ENCODE results near the gene AMZ2.

DNA sequence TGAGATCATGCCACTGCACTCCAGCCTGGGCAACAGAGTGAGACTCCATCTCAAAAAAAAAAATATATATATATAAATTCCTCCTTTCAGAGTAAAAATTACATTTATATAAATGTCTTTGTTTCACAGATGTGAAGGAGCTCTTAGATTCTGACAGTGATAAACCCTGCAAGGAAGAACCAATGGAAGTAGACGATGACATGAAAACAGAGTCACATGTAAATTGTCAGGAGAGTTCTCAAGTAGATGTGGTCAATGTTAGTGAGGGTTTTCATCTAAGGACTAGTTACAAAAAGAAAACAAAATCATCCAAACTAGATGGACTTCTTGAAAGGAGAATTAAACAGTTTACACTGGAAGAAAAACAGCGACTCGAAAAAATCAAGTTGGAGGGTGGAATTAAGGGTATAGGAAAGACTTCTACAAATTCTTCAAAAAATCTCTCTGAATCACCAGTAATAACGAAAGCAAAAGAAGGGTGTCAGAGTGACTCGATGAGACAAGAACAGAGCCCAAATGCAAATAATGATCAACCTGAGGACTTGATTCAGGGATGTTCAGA is 85.4 kb downstream of the C17orf58 start:
- PRO-cap, result no peak
- RAMPAGE, long total RNA, 4 experiments, result start-site peak on the plus strand in 1 of 4 experiments, centred at position 348 of the sequence, 41 reads per replicate

GRCh38 chr17:67993350-67994258 is 2.7 kb downstream of the C17orf58 start:
- PRO-cap, result bidirectional peak, plus-strand start at chr17:67993459, minus-strand start at chr17:67993433; bidirectional peak, plus-strand start at chr17:67993856, minus-strand start at chr17:67993513
- RAMPAGE, long total RNA, 4 experiments, result start-site peak on the minus strand in 1 of 4 experiments, at chr17:67993541-67993557 at its widest, 7 reads per replicate

- PRO-cap, result no peak
- RAMPAGE, long total RNA, 4 experiments, result no peak in any of the 4 experiments
Observed at GRCh38 chr17:68183963-68184672, 63.7 kb upstream of the AMZ2 start.

DNA sequence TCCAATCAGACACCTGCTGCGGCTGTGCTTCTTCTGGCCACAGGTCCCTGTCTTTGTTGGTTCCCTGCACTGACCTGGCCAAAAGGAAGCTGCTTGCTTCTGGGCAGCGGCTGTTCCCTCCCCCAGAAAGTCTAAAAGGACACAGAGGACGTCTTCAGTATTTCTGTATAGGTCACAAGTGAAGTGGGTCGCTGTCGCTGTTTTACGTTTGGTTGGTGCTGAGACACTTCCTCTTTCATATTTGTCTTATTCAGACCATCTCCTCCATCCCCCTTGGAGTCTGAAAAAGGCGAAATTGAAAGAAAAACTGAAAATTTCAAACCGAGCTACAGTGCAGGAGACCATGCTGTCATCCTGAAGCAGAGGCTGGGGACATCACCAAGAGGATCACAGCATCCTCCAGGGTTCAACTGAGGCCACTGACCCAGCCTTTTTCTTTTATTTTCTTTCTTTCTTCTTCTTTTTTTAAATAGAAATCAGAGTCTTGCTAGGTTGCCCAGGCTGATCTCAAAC is 10.0 kb upstream of the AMZ2 start:
- PRO-cap, result bidirectional peak, plus-strand start at position 319 of the sequence, minus-strand start at position 133 of the sequence
- RAMPAGE, long total RNA, 4 experiments, result no peak in any of the 4 experiments

GRCh38 chr17:68247138-68248186 is at the start of gene AMZ2:
Gene AMZ2 (plus strand): TSS chr17:68248043.
- PRO-cap, result unidirectional peak, plus-strand start at chr17:68247407; bidirectional peak, plus-strand start at chr17:68247485, minus-strand start at chr17:68247468; bidirectional peak, plus-strand start at chr17:68248109, minus-strand start at chr17:68247819
- RAMPAGE, long total RNA, 4 experiments, result start-site peak on the plus strand in 4 of 4 experiments, at chr17:68248027-68248114 at its widest, 23 to 354 reads per replicate; start-site peak on the minus strand in 1 of 4 experiments, at chr17:68247868-68247891 at its widest, 9 reads per replicate

- PRO-cap, result no peak
- RAMPAGE, long total RNA, 4 experiments, result no peak in any of the 4 experiments
Observed at GRCh38 chr17:68258890-68259590, 11.2 kb downstream of the AMZ2 start.

GRCh38 chr17:68318238-68318990 is 27.1 kb downstream of the ARSG start:
- PRO-cap, result no peak
- RAMPAGE, long total RNA, 4 experiments, result no peak in any of the 4 experiments

DNA sequence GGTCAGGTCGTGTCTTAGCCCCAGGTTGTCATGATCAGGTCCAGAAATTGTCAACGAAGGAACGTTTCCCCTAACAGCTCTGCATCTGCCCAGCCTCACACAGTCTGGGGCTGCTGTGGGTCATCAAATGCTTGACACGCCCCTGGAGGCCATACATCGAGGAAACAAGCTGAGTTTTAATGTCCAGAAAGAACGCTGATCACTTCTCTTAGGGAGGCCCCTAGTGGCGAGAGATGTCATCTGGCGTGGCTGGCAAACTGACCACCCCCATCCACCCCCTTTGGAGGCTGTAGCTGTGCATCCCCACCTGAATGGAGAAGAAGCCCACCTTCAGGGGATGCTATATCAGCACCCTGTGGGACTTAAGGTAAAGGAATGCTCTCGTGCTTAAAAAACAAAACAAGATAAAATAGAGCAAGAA is 58.3 kb downstream of the WIPI1 start:
- PRO-cap, result no peak
- RAMPAGE, long total RNA, 4 experiments, result no peak in any of the 4 experiments

DNA sequence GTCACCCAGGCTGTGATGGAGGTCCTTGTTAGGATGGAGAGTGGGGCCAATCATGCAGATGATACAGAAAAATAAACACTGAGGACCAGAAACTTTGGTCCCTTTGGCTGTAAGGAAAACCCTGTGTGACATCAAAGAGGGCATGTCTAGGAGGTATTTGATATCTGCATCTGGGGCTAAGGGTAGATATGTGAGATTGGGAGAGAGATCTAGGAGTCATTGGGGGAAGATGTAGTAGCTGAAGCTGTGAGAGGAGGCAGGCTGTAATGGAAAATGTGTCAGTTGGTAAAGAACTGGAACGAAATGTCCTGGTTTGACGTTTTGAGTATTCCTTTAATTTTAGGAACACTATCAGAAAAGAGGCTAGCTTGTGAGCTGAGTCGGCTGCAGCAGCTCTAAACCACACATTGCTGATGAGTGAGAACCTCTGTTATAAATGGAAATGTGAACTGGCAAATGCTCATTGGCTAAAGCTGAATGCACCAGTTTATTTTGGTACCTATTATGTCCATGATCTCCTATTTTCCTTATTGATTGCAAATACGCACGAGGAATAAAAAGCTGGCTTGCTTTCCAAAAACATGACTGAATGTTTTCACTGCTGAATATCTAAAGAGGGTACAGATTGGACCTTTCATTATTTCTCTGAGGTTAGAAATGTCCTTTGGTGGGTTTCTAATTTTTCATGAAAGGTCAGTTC is 11.0 kb upstream of the WIPI1 start:
- PRO-cap, result no peak
- RAMPAGE, long total RNA, 4 experiments, result no peak in any of the 4 experiments

- PRO-cap, result no peak
- RAMPAGE, long total RNA, 4 experiments, result no peak in any of the 4 experiments
Observed at GRCh38 chr17:68542873-68543138, 30.6 kb downstream of the PRKAR1A start.

- PRO-cap, result no peak
- RAMPAGE, long total RNA, 4 experiments, result no peak in any of the 4 experiments
Observed at GRCh38 chr17:68575883-68576200, 25.3 kb downstream of the FAM20A start.

- PRO-cap, result no peak
- RAMPAGE, long total RNA, 4 experiments, result no peak in any of the 4 experiments
Observed at GRCh38 chr17:68601590-68602492, 674 bp upstream of the FAM20A start.

GRCh38 chr17:68611540-68612246 is 10.5 kb upstream of the FAM20A start:
- PRO-cap, result no peak
- RAMPAGE, long total RNA, 4 experiments, result no peak in any of the 4 experiments

DNA sequence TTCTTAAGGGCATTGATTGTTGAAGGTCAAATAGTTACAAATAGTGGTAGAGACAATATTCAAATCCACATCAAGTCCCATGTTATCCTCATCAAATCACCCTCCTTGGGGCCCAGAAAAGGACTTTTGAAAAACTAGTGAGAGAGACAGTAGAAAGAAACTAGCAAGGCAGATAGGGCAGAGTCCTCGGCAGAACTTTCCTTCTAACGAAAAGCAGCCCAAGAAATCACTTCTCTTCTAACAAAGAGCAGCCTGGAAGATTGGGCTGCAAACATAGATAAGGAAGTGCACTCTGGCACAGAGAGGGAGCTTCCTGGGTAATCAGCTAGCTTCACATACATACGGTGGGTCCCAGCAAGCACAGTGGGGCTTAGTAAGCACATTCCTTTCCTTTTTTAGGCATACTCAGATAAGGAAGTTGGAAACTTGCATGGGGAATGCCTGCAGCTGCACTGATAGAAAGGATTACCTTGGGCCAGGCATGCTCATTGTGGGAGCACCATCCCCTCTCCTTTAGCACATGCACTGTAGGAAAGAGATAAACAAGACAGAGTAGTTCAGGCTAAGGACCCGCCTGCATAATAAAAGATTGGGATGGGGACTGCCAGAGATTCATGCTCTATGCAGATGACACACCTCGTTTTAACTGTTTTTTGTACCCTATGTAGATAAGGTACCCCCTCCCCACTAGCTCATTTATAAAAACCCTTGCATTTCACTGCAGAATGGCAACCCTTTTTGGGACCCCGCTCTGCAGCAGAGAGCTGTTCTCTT is 132.6 kb upstream of the FAM20A start:
- PRO-cap, result no peak
- RAMPAGE, long total RNA, 4 experiments, result no peak in any of the 4 experiments

GRCh38 chr17:68790820-68791491 is 164.2 kb downstream of the ABCA8 start:
- PRO-cap, result no peak
- RAMPAGE, long total RNA, 4 experiments, result no peak in any of the 4 experiments

GRCh38 chr17:68792667-68793365 is 162.4 kb downstream of the ABCA8 start:
- PRO-cap, result no peak
- RAMPAGE, long total RNA, 4 experiments, result no peak in any of the 4 experiments

DNA sequence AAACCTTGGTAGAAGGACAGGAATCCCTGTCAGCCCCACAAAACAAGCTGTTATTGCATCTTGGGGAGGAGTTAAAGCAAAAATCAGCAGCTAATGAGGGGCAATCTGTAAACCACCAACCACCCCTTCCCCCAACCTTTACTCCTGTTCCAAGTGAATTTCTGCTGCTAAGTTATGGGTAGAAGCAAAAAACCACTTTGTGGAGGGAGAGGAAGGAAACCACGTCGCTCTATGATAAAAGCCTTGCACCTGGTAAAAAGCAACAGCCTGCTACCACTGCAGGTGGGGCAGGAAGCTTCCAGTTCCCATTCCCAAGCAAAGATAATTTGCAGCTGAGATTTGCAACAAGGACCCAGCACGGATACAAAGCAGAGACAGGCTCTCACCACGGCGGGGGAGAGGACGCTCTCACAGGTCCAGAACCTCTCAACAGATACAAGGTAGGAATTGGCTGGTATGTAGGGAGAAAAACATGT is 10.7 kb downstream of the ABCA8 start:
- PRO-cap, result no peak
- RAMPAGE, long total RNA, 4 experiments, result no peak in any of the 4 experiments

- PRO-cap, result no peak
- RAMPAGE, long total RNA, 4 experiments, result no peak in any of the 4 experiments
Observed at GRCh38 chr17:68950885-68951406, 4.2 kb downstream of the ABCA8 start.

GRCh38 chr17:68952970-68953919 is 1.9 kb downstream of the ABCA8 start:
- PRO-cap, result no peak
- RAMPAGE, long total RNA, 4 experiments, result no peak in any of the 4 experiments

GRCh38 chr17:68954161-68954536 is 1.0 kb downstream of the ABCA8 start:
- PRO-cap, result no peak
- RAMPAGE, long total RNA, 4 experiments, result no peak in any of the 4 experiments

Data from transverse colon (tissue), 4 donors.